ENCODE data around the gene FARP2.

- RRBS: no CpG with 5 or more reads among the region's 2 CpGs
Observed at GRCh38 chr2:241006206-241006542, 7.8 kb downstream of the SNED1 start.

- RRBS: no CpG with 5 or more reads among the region's 12 CpGs
Observed at GRCh38 chr2:241073467-241073996, 28.6 kb downstream of the MTERF4 start.

DNA sequence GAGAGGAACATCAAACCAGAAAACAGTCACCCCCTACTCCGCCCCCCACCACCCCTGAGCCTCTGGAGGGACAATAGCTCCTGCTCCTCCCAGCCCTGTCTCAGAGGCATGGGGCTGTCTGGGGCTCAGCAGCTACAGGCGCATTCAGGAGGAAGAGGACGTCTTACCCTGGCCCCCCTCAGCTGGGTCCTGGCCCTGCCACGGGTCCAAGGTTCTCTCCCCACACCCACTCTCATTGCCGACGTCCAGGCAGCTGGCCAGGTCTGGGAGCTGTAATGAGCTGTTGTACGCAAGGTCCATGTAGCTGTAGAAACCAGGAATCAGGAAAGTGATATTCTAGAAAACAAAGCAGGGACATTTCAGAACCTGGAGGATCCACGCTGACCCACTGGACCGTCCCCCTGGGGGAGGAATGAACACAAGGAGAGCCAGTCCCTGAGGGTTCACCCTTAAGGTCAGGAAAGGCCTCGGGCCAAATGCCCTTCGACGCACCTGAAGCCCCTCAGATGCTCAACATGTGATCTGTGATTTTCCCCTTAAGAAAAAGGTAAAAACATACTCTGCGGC lies 13.5 kb downstream of the PASK start:
- RRBS: no CpG with 5 or more reads among the region's 13 CpGs

DNA sequence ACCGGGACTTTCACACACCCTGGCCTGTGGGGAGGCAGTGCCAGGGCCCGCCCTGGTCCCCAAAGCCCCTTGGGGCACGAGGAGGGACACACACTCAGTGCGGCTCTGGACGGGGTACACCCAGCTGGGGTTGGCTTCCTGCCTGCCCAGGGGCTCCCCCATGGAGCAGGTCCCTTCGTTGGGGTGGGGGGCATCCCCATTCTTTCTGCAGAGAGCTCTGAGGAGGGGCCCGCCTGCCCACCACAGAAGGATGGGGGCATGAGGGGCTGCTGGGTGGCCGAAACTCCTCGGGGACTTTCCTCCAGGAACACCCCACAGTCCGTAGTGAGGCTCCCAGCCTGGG lies 343 bp downstream of the ANO7 start:
- RRBS: no CpG with 5 or more reads among the region's 10 CpGs

DNA sequence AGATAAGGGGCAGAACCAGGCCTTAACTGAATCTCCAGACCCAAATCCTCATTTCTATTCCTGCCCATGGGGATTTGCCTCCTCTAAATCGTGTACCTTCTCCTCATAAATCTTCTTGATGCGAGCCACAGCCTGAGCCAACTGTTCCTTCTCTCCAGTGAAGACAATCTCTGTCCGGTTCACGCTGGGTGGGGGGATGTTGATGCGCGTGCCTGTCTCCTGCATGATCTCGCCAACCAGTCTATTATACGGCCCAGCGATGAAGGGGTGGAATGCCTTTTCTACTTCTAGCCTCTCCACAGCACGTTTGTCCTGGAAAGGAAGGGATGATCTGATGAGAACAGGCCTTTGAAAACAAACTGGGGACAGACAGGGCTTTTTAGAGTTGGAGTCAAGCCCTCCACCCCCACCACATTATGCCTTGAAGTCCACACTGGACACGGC lies 59.4 kb downstream of the HDLBP start:
- RRBS: no CpG with 5 or more reads among the region's 11 CpGs

- RRBS: no CpG with 5 or more reads among the region's 6 CpGs
Observed at GRCh38 chr2:241327539-241328139, 11.9 kb downstream of the SEPTIN2 start.

GRCh38 chr2:241350541-241351226 lies 5.4 kb upstream of the FARP2 start:
- RRBS: no CpG with 5 or more reads among the region's 5 CpGs

DNA sequence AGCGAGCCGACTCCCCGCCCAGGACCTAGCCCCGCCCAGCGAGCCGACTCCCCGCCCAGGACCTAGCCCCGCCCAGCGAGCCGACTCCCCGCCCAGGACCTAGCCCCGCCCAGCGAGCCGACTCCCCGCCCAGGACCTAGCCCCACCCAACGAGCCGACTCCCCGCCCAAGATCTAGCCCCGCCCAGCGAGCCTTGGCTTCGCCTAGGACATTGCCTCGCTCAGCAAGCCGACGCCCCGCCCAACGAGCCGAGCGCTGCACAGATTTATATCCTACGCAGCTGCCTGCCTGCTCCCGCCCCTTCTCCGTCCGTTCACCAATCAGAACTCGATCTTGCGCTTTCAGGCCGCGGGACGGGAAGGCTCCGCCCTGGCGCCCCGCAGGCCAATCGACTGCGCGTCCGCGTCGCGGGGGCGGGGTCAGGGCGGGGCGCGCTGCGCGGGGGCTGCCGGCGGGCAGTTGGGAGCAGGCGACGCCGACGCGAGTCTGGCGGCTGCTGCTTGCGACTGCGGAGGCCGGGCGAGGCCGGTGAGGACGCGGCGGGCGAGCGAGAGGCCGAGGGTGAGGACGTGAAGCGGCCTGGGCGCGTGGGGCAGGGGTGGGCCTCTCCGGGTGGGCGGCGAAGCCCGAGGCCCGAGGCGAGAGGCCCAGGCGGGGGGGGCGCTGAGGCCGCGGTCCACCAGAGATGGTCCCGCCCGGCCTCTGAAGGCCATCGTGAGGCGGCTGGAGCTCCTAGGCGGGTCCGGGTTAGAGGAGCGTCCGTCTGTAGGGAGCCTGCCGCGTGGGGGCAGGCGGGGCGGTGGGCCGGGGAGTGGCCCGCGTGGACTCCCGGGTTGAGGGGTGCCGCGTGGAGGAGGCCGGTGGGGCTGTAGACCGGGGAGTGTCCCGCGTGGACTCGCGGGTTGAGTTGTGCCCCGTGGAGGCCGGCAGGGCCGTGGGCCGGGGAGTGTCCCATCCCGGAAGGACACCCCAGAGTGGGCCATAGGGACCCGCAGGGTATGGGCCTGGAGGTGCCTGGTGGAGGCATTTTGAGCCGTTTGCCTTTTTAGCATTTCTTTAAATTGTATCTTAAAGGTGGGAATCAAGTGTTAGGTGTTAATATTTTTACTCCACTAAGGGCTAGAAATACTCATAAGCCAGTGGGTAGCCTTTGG lies at the start of gene FARP2:
Gene FARP2 (plus strand): TSS at position 458 of the 1,154 bp plus-strand sequence.
- RRBS: 2% methylated on average over 49 of the region's 117 CpGs

DNA sequence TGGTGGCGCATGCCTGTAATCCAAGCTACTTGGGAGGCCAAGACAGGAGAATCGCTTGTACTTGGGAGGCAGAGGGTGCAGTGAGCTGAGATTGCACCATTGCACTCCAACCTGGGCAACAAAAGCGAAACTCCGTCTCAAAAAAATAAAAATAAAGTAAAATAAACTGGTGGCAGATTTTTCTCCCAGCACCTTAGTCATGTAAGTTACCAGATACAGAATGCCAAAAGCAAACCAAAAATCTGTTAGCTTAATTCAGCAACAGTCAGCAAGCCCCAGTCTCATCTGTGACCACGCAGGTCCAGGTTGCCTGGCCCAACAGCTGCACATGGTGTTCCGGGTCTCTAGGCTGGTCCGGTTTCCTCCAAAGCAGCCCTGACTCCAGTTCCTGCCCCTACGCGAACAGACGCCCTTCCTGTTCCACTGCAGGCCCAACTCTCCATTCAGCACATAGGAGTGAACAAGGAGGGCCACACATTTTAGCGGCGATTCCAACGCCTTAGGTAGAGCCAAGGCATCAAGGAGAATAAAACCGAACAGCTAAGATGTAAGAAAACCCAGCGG lies 1.7 kb downstream of the STK25 start:
- RRBS: no CpG with 5 or more reads among the region's 15 CpGs

DNA sequence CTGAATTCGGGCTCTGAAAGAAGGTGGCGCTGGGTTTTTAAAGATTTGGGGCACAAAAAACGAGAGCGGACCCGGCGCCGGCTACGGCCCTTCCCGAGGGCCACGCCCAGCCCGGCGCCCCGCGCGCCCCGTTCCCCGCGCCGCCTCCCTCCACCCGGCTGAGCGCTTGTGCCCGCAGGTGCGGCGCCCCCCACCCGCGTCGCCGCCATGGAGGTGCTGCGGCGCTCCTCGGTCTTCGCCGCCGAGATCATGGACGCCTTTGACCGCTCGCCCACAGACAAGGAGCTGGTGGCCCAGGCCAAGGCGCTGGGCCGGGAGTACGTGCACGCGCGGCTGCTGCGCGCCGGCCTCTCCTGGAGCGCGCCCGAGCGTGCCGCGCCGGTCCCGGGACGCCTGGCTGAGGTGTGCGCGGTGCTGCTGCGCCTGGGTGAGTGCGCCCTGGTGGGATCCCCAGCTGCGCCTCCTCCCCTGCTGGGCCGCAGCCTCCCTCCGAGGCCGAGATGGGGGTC lies 786 bp downstream of the BOK start:
- RRBS: 2% methylated on average over 18 of the region's 63 CpGs

GRCh38 chr2:241559786-241560646 lies 1.5 kb downstream of the BOK start:
- RRBS: 8% methylated on average over 7 of the region's 32 CpGs

- RRBS: no CpG with 5 or more reads among the region's 17 CpGs
Observed at GRCh38 chr2:241670739-241671206, 15.8 kb downstream of the DTYMK start.

DNA sequence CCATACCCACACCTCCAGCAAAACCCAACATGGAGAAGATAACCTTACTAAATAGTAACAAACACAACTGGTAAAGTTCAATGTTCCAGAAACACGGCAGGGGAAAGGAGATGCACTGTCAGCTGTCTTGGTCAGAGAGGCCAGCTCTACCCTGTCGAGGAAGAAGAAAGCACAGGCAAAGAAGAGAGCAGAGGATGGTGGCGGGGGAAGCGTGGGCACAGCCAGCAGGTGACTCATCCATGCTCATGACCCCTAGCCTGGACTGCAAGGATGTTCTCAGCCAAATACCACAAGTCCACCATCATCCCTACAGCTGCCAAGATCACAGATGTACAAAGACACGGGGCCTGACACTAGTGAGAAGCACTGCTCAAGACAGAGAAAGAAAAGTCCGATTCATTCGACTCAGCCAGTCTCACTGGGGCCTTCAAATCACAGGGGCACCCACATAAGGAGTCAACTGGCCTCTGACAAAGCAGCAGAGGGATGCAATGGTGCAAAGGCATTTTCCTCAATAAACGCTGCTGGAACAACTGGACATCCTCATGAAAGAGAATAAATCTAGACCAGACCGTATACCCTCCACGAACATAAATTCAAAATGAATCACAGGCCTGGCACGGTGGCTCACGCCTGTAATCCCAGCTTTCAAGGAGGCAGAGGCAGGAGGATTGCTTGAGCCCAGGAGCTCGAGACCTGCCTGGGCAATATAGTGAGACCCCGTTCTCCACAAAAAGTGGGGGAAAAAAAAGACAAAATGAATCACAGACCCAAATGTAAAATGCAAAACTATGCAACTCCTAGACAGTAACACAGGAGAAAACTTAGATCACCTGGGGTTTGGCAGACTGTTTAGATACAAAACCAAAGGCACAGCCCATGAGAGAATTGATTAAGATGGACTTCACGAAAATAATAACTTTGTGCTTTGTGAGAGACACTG lies 5.5 kb downstream of the DTYMK start:
- RRBS: no CpG with 5 or more reads among the region's 15 CpGs

DNA sequence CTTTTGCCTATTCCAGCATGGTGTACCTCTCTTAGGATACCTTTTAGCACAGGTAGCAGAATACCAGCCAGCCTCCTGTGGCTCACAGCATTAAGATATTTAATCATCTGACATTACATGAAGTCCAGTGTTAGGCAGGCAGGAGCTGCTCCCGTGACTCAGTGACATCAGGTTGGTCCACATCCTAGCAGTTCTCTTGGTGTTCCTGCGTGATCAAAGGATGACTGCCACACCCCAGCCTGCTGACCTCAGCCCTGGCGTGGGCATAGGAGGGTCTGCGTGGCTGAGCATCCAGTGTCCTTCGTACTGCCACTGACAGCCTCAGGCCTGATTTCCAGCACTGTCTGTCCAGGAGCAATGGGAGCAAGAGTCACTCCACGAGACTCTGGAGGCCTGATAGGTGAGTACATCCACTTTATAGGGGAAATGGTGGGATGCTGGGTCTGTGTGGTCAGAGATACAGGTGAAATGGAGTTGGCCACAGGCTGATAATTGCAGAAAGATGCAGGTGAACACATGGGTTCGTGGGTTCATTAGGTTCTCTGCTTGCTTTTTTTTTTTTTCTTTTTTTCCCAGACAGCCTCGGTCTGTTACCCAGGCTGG lies 3.7 kb upstream of the DTYMK start:
- RRBS: no CpG with 5 or more reads among the region's 8 CpGs

DNA sequence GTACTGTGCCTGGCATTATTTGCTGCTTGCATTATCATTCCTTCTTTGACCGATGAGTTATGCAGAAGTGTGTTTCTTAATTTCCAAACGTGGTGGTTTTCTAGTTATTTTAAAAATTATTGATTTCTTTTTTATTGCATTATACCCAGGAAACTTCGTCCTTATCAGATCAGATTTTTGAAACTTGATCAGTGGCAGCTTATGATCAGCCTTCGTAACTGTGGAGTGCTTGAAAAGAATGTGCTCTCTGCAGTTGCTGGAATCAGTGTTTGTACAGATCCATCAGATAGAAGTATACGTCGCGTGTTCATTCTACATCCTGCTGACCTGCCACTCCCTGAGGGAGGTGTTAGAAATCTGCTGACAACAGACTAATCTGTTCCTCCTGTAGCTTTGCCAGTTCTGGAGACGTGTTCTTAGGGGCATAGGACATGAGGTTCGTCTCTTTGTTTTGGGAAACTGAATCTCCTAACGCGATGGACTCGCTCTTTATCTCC lies 17.6 kb upstream of the GAL3ST2 start:
- RRBS: no CpG with 5 or more reads among the region's 12 CpGs

DNA sequence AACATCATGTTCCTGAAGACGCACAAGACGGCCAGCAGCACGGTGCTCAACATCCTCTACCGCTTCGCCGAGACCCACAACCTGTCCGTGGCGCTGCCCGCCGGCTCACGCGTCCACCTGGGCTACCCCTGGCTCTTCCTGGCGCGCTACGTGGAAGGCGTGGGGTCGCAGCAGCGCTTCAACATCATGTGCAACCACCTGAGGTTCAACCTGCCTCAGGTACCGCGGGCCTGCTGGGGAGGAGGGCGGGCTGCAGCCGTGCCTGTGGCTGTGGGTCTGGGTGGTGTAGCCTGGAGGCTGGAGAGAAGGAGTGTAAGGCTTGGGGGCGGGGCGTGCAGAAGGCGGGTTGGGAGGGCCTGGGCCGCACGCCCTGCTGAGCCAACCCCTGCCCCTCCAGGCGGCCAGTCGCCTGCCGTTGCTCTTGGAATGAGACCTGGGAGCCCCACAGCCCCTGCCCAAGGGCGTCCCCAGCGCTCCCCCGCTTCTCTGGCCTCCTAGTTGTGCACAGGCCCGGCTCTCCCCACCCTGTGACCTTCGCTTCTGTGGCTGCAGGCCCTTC lies 7.1 kb upstream of the NEU4 start:
- RRBS: 65% methylated on average over 2 of the region's 35 CpGs

DNA sequence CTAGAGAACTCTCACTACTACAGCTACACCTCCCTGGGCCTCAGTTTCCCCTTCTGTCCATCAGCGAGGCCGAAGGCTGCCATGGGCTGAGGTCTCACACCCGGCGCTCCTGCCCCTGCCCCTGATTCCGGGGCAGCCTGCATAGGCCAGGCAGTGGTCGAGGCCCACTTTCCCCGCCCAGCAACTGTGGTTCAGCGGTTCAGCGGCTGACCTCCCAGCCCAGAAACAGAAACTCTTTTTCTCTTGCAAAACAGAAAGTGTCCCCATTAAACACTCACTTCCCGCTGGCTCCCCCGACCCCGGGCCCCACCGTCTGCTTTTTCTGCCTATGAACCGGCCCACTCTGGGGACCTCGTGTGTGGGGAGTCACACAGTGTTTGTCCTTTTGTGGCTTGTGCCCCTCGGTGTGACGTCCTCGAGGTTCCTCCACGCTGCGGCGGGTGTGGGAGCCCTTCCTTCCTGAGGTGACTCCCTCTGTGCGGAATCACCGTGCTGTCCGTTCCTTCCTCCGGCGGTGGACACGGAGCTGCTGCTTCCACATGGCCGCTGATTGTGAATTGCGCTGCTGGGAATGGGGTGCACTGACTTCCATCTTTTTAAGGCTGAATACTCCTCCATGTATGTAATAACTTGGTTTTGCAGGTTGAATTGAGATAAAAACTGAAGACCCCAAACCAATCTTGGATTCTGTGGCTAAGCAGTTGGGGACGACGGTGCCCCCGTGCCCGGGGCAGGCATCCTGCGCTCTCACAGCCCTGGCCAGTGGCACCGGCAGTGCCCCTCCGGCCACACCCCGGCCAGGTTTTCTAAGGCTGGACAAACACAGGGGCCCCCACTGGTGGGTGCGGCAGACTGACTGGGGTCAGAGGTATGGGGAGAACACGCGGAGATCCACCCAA lies 15.8 kb downstream of the PDCD1 start:
- RRBS: 98% methylated on average over 3 of the region's 40 CpGs

DNA sequence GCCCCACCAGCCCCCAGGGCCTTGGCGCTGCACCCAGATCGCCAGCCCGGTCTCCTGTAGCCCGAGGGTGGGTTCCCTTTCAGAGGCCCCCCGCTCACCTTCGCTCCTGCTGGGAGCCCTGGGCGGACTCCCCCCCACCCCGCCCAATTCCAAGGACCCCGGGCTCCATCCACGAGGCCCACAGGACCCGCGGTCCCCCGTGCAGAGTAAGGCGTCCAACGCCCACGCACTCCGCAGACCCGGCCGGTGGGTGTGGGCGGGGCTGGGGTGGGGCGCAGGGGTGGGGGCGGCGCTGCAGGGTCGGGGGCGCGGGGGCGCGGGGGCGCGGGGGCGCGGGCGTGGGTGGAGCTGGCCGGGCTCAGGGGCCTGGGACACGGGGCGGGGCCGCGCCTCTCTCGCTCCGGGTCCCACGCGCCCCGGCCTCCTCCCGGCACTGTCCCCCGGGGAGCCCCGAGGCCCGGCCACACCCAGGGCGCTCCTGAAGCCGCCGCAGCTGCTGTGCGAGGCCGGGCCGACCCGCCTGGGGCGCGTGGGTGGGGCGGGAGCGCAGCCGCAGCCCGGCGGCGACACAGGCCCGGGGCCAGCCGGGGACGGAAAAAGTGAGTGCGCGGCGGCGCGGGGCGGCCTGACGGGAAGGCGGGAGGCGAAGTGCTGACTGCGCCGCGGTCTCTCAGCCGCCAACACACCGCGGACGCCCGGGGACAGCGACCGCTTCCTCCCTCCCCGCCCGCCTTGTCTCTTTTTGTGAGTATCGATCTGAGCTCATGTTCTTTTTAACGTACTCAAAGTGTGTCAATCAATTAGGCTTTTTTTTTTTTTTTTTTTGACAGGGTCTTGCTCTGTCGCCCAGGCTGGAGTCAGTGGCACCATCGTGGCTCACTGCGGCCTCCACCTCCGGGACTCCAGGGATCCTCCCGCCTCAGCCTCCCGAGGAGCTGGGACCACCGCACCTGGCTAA lies 14.7 kb downstream of the PDCD1 start:
- RRBS: 10% methylated on average over 31 of the region's 95 CpGs

- RRBS: 29% methylated on average over 5 of the region's 33 CpGs
Observed at GRCh38 chr2:241859442-241860622, 1.1 kb upstream of the PDCD1 start.

DNA sequence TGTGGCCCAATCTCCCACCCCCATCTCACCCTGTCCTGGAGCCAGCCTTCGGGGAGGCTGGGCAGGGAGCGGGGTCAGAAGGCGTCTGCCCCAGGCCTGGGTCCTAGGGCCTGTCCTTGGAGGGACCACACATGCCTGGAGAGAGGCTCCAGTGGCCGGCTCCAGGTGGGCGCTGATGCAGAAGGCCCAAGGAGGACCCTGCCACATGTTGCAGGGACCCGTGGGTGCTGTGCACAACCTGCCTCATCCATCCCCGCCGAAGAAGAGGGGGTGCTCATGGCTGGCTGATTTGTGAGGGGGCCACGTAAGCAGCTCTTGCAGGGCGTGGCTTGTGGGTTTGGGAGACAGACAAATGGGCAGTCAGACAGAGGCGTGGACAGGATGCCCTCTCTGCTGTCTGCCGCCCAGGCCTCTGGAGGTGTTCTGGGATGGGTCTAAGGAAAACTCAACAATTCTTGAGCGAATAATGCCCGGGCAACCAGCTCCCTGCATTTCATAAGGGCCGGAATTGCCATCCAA lies 2.2 kb upstream of the RTP5 start:
- RRBS: no CpG with 5 or more reads among the region's 15 CpGs

Measured in AG09309 (cell line).